Pericardium (tissue), 1 donor: ENCODE data around the gene KLHDC8A.

DNA sequence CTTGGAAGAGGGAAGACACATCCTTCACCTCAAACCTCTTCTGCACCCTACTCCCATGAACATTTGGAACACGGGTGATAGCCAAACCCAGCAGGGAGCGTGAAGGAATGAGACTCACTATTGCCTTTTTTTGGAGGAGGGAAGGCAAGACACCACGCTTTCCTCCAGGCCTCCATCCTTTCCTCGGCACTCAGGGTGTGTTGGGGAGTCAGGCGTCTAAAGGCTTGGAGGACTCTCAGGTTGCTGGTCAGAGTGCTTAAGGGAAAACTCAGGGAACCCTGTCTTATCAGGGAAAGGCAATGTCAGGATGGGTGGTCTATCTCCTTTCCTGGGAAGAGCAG, 6.2 kb downstream of the ETNK2 start:
- RRBS = no CpG with 5 or more reads among the region's 5 CpGs

GRCh38 chr1:204256485-204256760, 42.6 kb upstream of the GOLT1A start:
- RRBS = no CpG with 5 or more reads among the region's 4 CpGs

GRCh38 chr1:204276806-204277405, 63.1 kb upstream of the GOLT1A start:
- RRBS = 100% methylated on average over 1 of the region's 12 CpGs

GRCh38 chr1:204320346-204320996, 39.3 kb downstream of the PLEKHA6 start:
- RRBS = no CpG with 5 or more reads among the region's 5 CpGs

- RRBS = no CpG with 5 or more reads among the region's 10 CpGs
These were observed 26.9 kb downstream of the PLEKHA6 start for GRCh38 chr1:204332649-204333371.

DNA sequence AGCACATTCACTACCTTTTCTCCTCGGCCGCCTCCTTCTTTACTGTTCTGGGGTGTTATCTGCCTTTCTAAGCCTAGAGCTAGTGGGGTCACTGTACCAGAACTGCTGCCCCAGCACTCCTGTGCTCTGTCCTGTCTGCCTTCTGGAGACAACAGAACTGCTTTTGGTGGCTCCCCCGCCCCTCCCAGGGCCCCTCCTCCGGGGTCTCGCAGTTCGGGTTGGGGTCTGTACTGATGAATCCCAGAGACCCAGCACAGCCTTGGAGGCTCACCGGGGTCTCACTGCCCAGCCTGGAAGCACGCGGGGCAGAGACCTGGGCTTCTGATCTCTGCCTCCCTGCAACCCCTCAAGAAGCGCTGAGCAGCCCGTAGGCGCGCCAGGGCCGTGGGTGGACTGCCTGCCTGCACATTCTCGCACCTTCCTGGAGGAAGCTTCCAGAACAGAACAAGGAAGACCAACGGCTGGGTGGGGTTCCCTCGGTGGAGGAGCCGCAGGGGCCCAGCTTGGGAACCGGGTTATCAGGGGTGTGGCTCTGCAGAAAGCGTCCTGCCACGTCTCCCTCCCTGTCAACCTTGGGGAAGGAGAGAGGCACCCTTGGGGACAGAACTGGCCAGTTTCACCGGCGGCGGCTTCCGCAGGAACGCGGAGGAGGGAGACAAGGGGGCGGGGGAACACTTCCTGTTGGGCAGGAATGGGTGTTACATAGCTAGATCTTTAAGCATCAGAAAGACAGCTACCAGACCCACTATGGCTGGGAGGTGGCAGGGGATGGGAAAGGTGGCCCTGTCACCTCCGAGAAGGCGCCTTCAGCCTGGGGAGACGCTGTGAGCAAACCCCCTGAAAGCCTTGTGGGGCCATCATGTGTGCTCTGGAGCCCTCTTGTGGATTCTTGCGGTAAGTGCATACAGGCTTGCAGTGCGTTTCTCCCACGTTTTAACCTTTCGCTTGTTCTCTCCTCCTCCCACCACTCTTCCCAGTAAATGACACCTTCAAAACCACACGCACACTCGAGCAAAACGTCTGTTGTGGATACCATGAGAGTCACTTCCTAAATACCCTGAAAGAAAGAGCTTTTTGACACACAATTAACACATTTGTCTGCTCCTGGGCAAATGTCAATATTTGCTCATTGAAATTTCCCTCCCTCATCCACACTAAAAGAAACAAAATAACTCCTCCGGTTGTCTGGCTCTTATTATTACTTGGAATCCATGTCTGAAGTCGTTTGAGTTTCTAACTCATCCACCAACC, 3.7 kb upstream of the PLEKHA6 start:
- RRBS = 17% methylated on average over 7 of the region's 40 CpGs

GRCh38 chr1:204456950-204457600, 37.5 kb downstream of the PIK3C2B start:
- RRBS = no CpG with 5 or more reads among the region's 10 CpGs

- RRBS = no CpG with 5 or more reads among the region's 28 CpGs
These were observed 46.3 kb downstream of the MDM4 start for GRCh38 chr1:204562299-204563193.

DNA sequence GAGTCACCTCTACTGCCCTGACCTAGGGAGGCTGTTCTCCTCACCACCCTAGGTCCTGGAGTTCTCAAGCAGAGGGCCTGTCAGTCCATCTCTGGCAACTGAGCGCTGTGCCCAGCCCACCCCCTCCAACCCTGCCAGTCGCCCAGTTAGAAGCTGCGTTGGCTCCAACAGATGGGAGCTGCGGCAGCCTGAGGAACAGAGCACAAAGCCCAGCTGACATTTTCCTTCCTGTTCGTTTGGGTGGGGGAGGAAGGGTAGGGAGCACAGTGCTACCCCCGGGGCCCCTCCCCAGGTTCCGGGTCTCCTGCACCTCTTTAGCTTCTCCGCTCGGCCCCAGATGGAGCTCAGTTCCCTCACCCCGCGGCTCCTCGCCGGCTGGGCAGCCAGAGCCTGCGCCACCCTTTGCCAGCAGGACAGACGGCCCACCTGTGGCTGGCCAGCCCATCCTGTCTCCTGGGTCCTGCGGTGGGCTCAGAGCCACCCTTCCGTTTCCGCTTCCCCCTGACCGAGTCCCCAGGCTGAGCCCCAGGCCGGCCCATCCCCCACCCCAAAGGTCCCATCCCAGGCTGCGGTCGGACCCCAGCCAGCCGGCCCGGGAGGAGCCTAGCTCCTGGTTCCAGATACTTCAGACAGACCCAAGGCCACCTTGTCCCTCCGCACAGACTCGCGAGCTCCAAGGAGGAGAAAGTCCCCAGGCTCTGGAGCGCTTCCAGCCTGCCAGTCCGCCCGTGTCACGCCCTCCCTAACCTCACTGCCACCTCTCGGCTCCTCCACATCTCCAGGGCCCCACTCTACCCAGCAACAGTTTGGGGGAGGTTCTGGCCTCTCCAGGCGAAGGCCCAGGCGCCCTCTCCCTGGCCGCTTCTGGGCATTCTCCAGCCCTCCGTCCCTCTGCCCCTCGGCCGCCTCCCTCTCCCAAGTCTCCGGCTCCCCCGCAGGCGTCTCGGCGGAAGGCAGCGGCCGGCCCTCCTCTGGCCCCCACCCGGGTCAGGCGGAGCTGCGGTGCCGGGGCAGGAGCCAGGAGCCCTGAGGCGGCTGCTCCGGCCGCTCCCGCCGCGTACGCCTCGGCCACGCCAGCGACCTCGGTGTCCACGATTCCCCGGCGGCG, 1.0 kb downstream of the LRRN2 start:
- RRBS = 5% methylated on average over 34 of the region's 64 CpGs

- RRBS = 4% methylated on average over 2 of the region's 10 CpGs
These were observed 21.7 kb upstream of the NFASC start for GRCh38 chr1:204806851-204807138.

DNA sequence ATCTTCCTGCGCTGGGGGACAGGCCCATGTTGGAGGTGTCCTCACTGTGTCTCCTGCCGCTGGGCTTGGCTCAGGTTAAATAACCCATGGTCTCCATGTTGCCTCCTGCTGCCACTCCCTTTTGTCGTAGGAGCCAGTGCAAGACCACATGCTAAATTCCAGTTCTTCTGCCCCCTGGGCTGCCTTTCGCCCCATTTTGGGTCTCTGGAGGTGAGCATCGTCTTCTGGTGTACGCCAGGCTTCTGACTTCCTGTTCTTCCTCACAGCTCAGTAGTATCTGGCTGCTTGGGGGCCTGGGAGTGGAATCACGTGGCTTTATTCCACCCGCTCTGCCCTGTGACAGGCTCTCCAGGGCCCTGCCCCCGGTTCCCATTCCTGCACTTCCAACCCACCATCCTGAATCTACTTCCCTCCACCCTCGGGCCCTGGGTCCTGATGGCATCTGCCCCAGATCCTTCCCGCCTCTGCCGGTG, 45.8 kb downstream of the NFASC start:
- RRBS = 82% methylated on average over 3 of the region's 12 CpGs

GRCh38 chr1:204951694-204952168, 91.3 kb upstream of the CNTN2 start:
- RRBS = no CpG with 5 or more reads among the region's 12 CpGs

GRCh38 chr1:205313269-205313507, 8.4 kb downstream of the NUAK2 start:
- RRBS = no CpG with 5 or more reads among the region's 5 CpGs

DNA sequence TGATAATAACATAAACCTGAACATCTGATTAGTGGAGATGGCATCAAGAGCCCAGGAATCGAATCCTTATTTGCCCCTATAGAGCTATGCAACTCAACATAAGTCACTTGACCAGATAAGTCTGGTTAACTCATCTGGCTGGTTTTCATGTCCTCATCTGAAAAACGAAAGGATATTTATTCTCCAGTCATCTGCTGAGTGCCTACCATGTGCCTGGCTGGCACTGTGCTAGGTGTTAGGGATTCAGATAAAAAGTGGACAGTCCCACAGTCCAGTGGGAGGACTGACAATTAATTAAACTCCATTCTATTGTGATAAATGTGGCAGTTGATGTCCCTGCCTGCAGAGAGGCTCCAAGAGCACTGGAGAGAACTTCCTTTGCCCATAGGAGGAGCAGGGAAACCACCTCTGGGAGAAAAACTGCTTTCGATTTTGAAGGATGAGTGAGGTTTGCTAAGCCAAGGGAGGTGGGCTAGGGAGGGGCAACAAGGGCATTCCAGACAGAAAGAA, 5.4 kb downstream of the NUAK2 start:
- RRBS = no CpG with 5 or more reads among the region's 3 CpGs

DNA sequence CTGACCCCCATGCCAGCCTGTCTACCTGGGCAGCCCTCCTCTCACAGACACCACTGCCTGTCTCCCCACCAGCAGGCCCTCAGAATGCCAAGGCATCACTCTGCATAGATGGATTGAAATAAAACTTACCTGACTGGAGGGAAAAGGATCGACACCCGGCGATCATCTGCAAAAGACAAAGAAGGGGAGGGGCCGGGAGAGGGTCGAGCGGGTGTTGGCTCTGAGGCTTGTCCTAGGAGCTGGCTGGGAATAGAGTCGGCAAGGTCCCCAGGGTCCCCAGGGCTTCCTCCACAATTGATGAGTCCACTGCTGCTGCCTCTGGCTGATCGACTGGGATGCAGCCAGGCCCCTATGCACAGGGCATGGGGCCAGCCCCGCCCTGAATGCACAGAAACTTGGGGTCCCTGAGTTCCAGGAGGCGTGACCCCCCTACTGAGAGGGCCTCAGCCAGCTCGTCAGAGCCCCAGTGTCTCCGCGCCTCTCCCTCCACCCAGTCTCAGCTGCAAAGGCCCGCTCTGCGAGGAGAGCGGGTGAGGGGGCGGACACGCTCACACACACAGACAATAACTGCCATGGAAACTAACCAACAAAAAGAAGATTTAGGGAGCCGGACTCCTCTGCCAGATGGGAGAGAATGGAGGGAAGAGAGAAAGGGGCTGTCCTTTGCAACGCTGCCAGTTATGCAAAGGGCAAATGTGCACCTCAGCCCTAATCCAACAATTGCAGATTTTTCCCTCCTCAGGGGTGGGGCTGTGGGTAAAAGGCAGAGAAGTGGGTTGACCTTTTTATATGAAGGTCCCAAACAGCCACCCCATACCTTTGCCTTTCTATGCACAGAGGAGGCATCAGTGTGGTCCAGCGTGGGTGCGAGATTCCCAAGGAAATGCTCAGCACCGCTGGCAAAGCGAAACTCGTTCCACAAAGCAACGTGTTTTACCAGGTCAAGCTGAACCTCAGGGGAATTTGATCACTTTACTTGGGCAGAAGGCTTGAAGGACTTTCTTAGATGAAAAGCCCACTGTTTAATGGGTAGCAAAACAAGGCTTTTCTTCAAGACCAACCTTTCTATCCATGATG, at the start of gene KLHDC8A:
Gene KLHDC8A (minus strand): TSS at position 519 of the 1,077 bp plus-strand sequence.
- RRBS = no CpG with 5 or more reads among the region's 26 CpGs

DNA sequence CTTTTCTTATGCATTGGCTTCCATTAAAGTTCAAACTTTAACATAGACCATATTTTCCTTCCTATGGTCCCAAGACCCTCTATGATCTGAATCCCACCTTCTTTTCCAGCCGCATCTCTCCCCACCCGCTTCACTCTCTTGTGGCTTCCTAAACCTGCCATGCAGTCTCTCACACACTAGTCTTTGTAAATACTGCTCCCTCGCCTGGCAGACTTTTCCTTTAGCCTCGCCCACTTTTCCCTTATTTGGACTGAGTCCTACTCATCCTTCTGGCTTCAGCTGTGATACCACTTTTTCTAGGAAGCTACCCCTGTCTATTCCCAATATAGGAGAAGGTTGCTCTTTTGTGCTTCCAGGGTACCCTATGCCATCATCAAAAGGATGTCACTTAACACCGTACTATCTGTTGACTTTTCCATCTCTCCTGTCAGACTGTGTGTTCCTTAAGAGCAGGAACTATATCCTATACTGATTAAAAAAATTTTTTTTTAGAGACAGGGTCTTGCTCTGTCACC, 19.5 kb upstream of the KLHDC8A start:
- RRBS = no CpG with 5 or more reads among the region's 5 CpGs

DNA sequence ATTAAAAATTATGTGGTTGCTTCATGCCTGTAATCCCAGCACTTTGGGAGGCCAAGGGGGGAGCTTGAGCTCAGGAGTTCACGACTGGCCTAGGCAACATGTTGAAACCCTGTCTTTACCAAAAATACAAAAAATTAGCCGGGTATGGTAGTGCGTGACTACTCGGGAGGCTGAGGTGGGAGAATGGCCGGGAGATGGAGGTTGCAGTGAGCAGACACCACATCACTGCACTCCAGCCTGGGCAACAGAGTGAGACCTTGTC, 2.1 kb downstream of the ELK4 start:
- RRBS = no CpG with 5 or more reads among the region's 5 CpGs

GRCh38 chr1:205669446-205670467, 10.6 kb downstream of the SLC45A3 start:
- RRBS = no CpG with 5 or more reads among the region's 24 CpGs

DNA sequence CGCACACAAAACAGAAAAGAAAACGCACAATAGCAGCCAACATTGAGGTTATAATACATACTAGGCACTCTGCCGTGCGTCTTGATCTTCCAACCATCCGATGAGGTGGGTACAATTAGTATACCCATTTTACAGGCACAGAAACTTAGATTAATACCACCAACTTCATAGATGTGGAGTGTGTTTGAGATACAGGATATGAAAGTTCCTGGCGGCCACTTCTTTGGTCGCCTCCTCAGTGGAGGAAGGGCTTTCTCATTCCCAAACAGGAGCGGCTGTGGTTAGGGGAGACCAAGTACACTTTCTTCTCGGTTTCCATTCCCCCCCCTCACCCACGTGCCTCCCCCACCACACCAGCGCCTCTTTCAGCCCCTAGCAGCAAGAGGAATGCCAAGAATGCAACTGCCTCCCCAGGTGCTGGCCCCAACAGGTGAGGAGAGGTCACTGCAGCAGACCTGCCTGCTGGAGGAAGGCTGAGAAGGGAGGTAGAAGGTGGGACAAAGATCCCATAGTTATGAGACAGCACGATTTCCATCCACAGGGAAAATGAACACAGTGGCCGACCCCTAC, 8.3 kb downstream of the SLC45A3 start:
- RRBS = no CpG with 5 or more reads among the region's 13 CpGs

GRCh38 chr1:205675786-205676417, 4.4 kb downstream of the SLC45A3 start:
- RRBS = no CpG with 5 or more reads among the region's 8 CpGs